ENCODE data around the genes TSFM and CTDSP2.

GRCh38 chr12:57279929-57280756, 29.2 kb upstream of the STAC3 start:
- RRBS, result no CpG with 5 or more reads among the region's 4 CpGs

GRCh38 chr12:57295240-57295906, 44.4 kb upstream of the STAC3 start:
- RRBS, result no CpG with 5 or more reads among the region's 4 CpGs

- RRBS, result no CpG with 5 or more reads among the region's 3 CpGs
These were observed 22.4 kb downstream of the R3HDM2 start for GRCh38 chr12:57408474-57408854.

GRCh38 chr12:57420408-57421133, 10.3 kb downstream of the R3HDM2 start:
- RRBS, result no CpG with 5 or more reads among the region's 7 CpGs

DNA sequence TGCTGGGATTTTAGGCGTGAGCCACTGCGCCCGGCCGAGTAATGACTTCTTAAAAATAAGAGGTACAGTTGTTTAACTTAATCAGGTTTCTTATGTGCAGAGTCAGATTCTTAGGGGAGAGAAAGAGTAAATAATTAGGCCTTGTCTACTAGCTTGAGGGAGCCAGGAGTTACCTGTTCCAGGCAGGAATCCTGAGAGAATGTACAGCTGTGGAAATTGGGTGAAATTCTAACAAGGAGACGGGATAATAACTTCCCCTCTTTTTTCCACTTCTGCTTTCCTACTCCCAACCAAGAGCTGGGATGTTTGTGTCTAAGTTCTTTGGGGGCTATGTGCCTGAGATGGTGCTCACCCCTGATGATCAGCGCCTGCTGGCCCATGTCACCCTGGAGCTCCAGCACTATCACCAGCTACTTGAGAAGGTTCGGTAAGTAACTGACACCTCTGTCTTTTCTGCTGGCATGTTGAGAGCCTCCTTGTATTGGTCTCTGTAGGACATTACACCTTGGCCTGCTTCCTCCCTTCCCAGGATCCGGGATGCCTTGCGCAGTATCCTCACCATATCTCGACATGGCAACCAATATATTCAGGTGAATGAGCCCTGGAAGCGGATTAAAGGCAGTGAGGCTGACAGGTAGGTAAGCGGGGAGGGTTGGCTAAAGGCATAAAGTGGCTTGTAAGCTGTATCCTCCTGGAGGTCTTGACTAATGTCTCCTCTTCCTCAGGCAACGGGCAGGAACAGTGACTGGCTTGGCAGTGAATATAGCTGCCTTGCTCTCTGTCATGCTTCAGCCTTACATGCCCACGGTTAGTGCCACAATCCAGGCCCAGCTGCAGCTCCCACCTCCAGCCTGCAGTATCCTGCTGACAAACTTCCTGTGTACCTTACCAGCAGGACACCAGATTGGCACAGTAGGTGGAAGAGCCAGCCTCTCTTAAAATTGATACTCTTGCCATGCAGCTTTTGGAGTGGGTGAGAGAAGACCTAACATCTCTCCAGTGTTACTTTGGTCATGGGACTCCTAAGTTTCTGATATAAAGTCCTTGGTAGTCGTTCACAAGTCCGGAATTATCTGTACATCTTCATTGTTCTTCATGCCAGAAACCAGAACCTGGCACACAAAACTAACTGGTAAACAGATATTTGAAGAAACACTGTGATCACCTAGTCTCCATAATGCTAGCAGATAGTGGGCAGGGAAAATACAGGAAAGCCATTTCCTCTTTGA, 5.5 kb downstream of the DDIT3 start:
- RRBS, result no CpG with 5 or more reads among the region's 16 CpGs

GRCh38 chr12:57550433-57551128, 737 bp downstream of the KIF5A start:
- RRBS, result no CpG with 5 or more reads among the region's 14 CpGs

GRCh38 chr12:57604965-57606193, 755 bp downstream of the DTX3 start:
- RRBS, result 3% methylated on average over 16 of the region's 34 CpGs

- RRBS, result 97% methylated on average over 1 of the region's 15 CpGs
These were observed 2.3 kb upstream of the ARHGEF25 start for GRCh38 chr12:57608775-57609568.

- RRBS, result no CpG with 5 or more reads among the region's 5 CpGs
These were observed 1.1 kb downstream of the ARHGEF25 start for GRCh38 chr12:57612235-57612768.

- RRBS, result 77% methylated on average over 24 of the region's 52 CpGs
These were observed 8.1 kb downstream of the ARHGEF25 start for GRCh38 chr12:57619184-57619945.

DNA sequence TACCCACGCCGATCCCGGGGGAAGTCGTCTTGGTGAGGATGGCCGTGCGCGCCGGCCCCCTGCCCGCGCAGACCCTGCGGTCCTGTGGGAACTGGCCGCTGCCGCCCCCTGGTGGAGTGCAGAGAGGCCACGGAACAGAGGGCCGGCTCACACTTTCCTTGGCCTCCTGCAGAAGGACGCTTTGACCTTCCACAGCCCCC, 10.5 kb downstream of the ARHGEF25 start:
- RRBS, result 1% methylated on average over 10 of the region's 16 CpGs

DNA sequence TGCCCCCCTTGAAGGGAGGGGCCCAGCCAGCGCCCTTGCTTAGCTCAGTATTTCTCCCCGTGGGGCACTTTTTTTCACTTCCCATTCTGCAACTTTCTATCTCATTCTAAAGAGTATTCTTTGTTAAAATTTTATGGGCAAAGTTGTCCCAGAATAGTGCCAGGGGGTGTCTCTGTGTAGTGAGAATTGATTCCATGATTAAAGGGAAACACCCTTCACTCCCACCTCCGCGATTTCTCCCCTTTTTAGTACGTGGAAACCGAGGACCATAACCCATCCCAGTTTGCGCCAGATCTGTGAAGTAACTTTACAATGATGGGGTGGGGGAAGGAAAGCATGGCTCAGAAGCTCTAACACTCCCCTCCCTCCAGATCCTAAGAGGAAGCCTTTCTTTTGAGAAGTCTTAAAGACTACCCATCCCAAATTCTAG, 1.3 kb downstream of the MARCHF9 start:
- RRBS, result no CpG with 5 or more reads among the region's 7 CpGs

GRCh38 chr12:57782430-57783403, at the start of gene TSFM:
TSFM (plus strand) TSS chr12:57782787.
- RRBS, result under 1% methylated on average over 21 of the region's 48 CpGs

DNA sequence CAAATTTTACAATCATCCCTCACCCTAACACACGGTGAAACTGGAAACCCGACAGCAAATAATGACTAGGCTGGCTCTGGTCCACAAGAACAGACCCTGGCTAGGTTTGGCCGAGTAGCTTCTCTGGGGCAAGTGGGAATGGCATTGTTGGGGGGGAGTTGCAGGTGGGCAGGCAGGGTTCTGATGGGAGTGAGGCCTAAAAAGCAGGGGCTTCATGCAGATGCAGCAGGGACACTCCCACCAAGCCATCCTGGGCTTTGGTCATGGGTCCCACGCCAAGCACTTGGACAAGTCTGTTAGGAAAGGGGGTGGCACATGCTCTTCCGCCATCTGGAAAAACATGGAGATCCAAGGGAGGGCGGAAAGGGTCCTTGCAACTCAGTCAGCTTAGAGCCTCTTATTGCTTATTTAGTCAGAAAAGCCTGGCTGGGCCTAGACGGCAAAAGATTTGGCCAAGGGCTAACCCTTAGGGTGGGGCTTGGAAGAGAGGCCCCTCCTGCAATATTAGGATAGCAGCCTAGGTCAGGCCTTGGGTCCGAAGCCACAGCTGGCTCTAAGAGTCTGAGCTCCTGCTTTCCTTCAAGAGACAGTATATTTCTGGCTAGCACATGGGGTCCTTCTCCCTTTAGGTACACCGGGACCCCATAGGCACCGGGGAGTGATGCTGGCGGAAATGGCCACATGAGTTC, 2.7 kb upstream of the AVIL start:
- RRBS, result no CpG with 5 or more reads among the region's 11 CpGs

DNA sequence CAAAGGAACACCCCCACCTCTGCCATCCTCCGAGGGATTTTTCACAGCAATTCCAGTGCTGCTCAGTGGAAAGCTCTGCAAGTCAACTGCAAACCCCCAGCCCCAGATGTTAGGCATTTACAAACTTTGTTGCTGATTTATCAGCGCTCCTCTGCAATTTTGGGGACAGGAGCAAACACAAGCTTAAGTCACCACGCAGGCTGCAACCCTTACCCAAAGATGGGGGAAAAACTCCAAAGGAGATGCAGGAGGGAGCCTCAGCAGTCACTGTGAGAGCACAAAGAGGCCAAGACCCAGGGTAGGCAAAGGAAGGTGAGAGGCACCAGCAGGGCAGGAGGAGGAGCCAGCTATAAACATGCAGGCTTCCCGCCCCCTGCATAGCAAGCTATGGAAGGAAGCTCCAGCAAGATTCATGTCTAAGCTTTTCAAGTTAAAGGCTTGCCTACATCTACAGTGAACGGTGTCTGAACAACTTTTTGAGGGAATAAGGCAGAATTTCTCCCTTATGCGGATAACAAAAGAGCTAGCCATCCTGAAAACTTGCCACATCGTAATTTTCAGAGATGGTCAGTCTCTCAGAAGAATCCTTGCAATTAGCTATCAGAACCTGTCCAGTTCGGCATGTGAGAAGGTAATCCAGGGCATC, 4.0 kb downstream of the CTDSP2 start:
- RRBS, result no CpG with 5 or more reads among the region's 8 CpGs

DNA sequence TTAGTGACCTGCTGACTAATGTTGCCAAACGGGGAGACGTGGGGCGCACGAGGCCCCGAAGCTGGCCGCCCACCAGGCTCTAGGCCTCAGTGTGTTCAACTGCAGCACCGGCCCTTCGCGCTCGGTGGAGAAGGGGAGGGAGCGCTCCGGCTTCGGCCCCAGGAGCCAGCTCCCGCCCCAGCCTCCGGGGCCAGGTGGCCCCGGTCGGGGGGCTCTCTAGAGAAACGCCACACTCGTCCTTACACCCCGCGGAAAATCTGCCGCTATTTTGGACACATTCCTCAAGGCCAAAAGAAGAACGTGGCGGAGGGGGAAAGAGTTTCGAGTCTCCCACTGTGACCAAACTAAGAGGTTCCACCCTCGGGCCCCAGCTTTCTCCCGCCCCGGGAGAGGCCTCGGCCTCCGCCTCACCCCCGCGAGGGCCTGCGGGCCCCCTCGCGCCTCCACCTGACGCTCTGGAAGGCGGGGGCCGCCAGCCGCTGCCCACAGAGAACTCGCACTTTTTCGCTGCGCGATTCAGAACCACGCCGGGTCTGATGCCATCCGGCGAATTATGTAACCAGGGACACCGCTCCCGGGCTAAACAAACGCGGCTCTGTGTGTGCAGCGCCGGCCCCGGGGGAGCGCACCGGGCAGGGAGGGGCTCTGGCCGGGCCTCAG, 1.4 kb downstream of the CTDSP2 start:
- RRBS, result under 1% methylated on average over 9 of the region's 57 CpGs

DNA sequence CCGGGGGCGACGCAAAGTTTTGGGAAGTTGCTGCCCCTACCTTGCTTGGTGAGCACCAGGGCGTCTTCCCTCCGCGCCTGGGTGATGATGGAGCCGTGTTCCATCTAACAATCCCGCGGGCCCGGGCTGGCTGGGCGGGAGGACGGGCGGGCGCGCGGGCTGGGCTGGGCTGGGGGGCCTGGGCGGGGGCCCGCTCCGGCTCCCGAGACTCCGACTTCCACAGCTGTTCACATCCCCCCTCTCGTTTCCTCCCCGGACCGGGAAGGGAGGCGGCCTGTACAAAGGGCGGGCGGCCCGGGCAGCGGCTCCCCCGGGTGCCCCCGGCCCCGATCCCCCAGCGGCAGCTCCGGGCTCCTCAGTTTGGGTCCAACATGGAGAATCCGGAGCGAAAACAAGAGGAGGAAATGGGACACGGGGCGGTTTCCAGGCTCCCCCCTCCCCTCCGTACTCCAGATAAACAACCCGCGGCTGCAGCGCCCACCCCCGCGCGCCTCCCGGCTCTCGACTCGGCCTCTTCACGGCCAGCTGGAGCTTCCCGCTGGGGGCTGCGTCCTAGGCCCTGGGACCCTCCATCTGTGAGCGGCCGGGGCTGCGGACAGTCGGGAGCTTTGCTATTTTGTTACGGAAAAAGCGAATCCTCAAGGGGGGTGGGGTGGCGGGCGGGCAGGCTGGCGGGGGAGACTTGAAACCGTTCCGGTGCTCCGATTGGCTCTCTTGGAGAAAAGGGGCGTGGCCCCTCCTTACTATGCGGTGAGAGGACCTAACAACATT, at the start of gene CTDSP2:
TSS of gene CTDSP2 (minus strand) at position 398 of the 771 bp plus-strand sequence.
- RRBS, result under 1% methylated on average over 48 of the region's 65 CpGs

- RRBS, result no CpG with 5 or more reads among the region's 2 CpGs
These were observed 35.0 kb upstream of the CTDSP2 start for GRCh38 chr12:57881365-57882171.

- RRBS, result no CpG with 5 or more reads among the region's 17 CpGs
These were observed 42.2 kb upstream of the CTDSP2 start for GRCh38 chr12:57888455-57889368.

DNA sequence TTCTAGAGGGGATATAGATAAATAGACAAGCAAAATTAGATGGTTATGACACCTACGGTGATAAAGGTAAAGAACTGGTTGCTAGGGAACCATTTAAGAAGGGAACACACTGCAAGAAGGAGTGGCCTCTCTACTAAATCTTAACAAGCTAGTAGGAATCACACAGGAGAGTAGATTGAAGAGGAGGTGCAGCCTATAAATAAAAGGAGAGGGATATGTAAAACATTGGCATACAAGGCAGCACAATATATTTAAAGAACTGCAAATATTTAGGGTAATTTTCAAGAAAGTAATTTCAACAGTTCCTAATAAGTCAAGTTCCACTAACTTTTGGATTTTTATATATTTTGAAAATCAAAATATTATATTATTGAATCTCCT, 155.1 kb downstream of the LRIG3 start:
- RRBS, result no CpG with 5 or more reads among the region's 1 CpG